Natural killer cell (primary cell): ENCODE data around the gene PLSCR2.

GRCh38 chr3:146223424-146224023 is 27.4 kb downstream of the PLSCR4 start:
- PRO-cap = no peak

DNA sequence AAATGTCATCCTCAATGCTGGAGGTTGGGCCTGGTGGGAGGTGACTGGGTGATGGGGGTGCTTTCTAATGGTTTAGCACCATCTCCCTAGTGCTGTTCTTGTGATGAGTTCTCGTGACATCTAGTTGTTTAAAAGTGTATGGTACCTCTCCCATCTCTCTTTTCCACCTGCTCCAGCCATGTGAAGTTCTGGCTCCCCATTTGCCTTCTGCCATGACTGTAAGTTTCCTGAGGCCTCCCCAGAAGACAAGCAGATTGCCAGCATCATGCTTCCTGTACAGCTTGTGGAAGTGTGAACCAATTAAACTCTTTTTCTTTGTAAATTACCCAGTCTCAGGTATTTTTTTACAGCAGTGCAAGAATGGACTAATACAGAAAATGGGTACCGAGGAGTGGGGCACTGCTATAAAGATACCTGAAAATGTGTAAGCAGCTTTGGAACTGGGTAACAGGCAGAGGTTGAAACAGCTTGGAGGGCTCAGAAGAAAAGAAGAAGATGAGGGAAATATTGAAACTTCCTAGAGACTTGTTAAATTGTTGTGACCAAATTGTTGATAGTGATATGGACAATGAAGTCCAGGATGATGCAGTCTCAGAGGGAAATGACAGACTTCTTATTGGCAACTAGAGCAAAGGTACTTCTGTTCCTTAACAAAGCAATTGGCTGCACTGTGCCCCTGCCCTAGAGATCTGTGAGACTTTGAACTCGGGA is 15.6 kb downstream of the PLSCR4 start:
- PRO-cap = no peak

- PRO-cap = bidirectional peak, plus-strand start at chr3:146469609, minus-strand start at chr3:146469296
Observed at GRCh38 chr3:146469009-146470314, at the start of gene PLSCR2. Gene PLSCR2 (minus strand): TSS chr3:146469561.

DNA sequence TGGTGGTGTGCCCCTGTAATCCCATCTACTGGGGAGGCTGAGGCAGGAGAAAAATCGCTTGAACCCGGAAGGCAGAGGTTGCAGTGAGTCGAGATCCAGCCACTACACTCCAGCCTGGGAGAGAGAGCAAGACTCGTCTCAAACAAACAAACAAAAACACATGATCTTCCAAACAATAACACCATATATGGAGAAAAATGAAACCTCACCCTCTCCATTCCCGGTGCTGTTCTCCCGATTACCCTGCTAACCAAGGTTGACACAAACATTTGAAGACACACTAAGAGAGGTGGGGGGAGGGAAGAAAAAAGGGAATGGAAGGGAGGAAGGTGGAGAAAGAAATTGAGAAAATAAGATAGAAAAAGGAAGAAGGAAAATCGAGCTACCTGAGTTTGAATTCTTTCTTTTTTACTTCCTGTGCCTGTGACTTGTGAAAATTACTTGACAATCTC is 1.1 kb upstream of the PLSCR2 start:
- PRO-cap = no peak

DNA sequence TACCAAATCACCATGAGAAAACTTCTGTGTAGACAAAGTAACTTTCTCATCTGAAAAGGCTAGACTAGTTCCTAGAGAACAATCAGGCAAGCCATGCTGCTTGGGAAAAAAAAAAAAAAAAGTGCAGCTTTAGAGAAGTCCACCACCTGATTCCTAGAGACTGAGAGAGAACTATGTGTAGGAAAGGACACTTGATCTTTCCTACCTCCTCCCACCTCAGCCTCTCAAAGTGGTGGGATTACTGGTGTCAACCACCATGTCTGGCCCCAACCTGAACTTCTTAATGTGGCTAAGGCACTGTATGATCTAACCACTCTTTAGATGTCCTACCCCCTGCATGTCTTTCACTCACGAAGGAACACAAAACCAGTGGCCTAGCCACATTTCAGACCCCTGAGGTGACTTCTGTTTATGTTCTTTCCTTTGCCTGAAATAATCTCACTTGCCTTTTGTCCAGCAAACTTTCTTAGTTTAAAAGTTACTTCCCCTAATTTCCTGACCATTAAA is 34.3 kb downstream of the PLSCR1 start:
- PRO-cap = no peak

GRCh38 chr3:146518009-146518629 is 26.3 kb downstream of the PLSCR1 start:
- PRO-cap = no peak

GRCh38 chr3:147245105-147245519 is 161.2 kb downstream of the ZIC4 start:
- PRO-cap = no peak

GRCh38 chr3:148433007-148433363 is 264.7 kb upstream of the AGTR1 start:
- PRO-cap = no peak

- PRO-cap = no peak
Observed at GRCh38 chr3:148717936-148718286, 20.2 kb downstream of the AGTR1 start.

- PRO-cap = no peak
Observed at GRCh38 chr3:148975741-148976015, 15.7 kb upstream of the GYG1 start.

GRCh38 chr3:149128780-149129138 is 679 bp upstream of the HPS3 start:
- PRO-cap = no peak

GRCh38 chr3:149161943-149162447 is 32.6 kb downstream of the HPS3 start:
- PRO-cap = no peak

- PRO-cap = no peak
Observed at GRCh38 chr3:149200517-149200719, 21.2 kb downstream of the CP start.

DNA sequence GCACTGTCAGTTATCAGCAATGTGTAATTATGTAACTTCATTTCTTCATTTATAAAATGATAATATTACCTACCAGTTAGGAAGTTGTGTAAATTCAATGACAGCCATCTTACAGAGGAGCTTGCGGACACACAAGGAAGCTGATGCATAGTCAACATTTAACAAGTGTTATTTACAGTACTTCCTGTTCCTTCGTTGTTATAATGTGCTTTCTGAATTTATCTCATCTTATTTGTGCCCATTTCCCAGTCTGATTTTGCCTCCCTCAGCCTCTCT is 55.6 kb upstream of the CP start:
- PRO-cap = unidirectional peak, plus-strand start at position 107 of the sequence

DNA sequence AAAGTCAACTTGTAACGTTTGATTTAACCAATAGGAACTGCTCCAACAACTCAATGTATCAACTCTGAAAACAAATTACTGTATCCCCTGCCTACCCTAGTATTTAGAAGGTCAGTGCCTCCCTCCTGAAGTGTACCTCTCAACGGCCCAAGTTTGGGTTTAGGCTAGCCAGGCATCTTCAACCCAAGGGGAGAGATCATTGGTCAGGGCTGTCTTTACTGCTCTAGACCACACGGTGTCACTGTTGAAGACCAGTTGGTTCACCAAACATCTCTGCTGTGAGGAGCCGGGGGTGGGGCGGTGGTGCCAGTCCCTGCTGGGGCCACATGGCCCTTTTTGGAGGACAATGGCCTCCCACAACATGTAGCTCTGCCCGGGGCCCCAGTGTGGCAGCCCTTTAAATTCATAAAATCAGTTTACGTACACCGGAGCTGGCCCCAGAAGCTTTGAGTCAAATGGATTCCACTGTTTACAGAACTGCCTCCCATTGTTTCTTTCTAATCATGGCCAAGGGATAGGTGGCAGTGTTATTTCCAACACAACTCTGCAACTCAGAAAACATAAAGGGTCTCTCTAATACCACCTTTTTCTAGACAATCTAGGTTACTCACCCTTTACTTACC is 19.1 kb upstream of the TM4SF18 start:
- PRO-cap = no peak

DNA sequence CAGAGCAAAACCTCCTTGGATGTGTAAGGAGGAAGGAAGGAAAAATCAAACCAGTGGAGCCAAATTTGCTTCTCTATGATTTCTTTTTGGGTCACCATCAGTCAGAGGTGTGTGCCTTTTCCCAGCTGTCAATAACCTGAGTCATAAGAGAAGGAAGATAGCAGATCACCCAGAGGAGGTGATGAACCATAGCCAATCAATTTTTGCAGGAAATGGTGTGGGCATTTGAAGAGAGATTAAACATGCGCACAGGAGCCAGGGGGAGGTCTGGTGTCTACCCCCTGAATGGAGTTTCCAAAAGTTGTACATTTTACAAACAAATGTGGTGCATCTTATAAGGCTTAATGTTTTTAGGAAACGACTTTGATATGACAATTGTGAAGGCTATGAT is 27.2 kb upstream of the TM4SF1 start:
- PRO-cap = no peak

DNA sequence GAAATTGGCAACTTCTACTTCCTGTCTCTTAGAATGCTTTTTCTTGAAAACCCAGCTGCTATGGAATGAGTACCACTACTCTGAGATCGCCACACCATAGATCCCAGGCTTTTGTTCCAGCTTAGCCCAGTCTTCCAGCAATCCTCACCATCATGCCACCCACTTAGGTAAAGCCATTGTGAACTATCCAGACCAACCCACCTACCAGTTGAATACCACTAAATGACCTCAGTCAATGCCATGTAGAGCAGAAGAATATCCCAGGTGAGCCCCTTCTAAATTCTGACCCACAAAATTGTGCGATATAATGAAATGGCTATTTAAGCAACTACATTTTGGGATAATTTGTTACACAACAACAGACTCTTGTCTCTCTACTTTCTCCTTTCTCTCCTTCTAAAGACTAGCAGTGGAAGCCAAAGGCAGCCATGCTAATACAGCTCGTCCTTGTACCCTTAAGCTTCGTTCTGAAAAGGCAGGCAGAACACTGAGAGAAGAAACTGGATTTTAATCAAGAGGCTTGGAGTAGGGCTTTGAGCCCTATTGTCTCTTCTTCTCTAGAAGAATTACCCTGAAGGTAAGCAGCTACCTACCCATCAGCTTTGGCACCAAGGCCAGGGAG is 67.3 kb downstream of the TM4SF4 start:
- PRO-cap = no peak

- PRO-cap = no peak
Observed at GRCh38 chr3:149547816-149548868, 73.6 kb downstream of the TM4SF4 start.

DNA sequence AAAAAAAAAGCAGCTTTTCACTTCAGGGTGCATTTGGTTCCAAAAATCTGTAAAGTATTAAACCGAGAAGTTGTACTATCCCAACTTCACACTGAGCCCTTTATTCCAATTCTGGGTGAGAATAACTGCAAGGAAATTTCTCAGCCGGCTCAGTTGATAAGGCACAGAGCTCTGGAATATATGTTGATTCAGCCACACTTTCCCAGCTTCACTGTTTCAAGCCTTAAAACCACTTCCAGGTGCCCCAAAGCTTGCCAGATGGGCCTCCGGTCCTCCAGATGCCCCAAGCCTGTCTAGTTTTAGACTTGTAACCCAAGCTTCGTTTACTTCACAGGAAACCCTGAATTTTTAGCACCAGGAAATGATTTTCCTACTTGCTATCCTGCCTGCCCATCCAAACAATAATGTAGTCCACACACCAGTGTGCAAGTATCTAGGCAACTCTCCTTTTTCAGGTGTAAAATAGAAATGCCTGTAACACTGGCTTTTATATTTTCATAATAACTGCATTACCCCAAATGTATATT is 79.6 kb downstream of the TM4SF4 start:
- PRO-cap = no peak

GRCh38 chr3:149570936-149571456 is 86.8 kb downstream of the WWTR1 start:
- PRO-cap = no peak